ENCODE measurements around a stretch of chr3.

- PRO-cap, 6 experiments = no peak in any of the 6 experiments
- RAMPAGE, long total RNA, 2 experiments = no peak in any of the 2 experiments
- RRBS = no CpG with 5 or more reads among the region's 9 CpGs
Measured at GRCh38 chr3:15637242-15638069, 35.9 kb downstream of the BTD start.

- PRO-cap, 6 experiments = no peak in any of the 6 experiments
- RAMPAGE, long total RNA, 2 experiments = no peak in any of the 2 experiments
- RRBS = 1% methylated on average over 21 of the region's 36 CpGs
Measured at GRCh38 chr3:15858735-15859239, 61.0 kb upstream of the ANKRD28 start.

GRCh38 chr3:15982853-15983266 is 185.1 kb upstream of the ANKRD28 start:
- PRO-cap, 6 experiments = no peak in any of the 6 experiments
- RAMPAGE, long total RNA, 2 experiments = no peak in any of the 2 experiments
- RRBS = no CpG with 5 or more reads among the region's 5 CpGs

- PRO-cap, 6 experiments = peak in 4 of 6 experiments; most common plus-strand start chr3:16048946 (in 4)
- RAMPAGE, long total RNA, 2 experiments = no peak in any of the 2 experiments
- RRBS = no CpG with 5 or more reads among the region's 5 CpGs
Measured at GRCh38 chr3:16048486-16049101, 125.9 kb upstream of the GALNT15 start.

DNA sequence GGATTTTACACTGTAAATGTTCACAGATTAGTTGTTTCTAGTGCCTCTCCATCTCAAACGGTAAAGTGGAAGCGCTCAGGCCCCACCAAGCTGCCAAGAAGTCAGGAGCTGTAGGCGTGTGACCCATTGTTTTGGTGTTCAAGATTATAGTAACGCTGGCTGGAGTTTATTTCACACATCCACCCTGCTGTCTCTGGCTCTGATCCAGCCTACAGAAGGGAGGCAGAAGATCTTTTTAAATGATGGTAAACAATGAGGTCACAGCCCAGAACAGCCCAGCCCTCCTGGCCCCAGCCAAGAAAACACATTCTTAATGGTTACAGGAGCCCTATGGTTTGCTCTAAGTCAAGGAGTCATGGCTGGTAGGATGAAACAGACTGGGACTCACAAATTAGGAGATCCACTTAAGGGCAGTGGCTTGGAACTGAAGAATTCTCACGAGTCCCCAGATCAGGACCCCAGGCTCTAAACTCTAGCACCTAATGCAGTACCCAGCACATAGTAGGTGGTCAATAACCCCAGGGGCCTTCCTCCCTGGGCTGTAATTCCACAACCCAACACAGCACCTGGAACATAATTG is 25.6 kb upstream of the GALNT15 start:
- PRO-cap, 6 experiments = peak in 2 of 6 experiments; most common plus-strand start position 307 of the sequence (in 2); most common minus-strand start position 62 of the sequence (in 1)
- RAMPAGE, long total RNA, 2 experiments = no peak in any of the 2 experiments
- RRBS = no CpG with 5 or more reads among the region's 5 CpGs

GRCh38 chr3:16174987-16175560 is 594 bp downstream of the GALNT15 start:
- PRO-cap, 6 experiments = peak in 2 of 6 experiments; most common plus-strand start chr3:16175273 (in 1); most common minus-strand start chr3:16175234 (in 1)
- RAMPAGE, long total RNA, 2 experiments = no peak in any of the 2 experiments
- RRBS = no CpG with 5 or more reads among the region's 9 CpGs

GRCh38 chr3:16228793-16229075 is 36.0 kb downstream of the DPH3 start:
- PRO-cap, 6 experiments = no peak in any of the 6 experiments
- RAMPAGE, long total RNA, 2 experiments = no peak in any of the 2 experiments
- RRBS = no CpG with 5 or more reads among the region's 2 CpGs

DNA sequence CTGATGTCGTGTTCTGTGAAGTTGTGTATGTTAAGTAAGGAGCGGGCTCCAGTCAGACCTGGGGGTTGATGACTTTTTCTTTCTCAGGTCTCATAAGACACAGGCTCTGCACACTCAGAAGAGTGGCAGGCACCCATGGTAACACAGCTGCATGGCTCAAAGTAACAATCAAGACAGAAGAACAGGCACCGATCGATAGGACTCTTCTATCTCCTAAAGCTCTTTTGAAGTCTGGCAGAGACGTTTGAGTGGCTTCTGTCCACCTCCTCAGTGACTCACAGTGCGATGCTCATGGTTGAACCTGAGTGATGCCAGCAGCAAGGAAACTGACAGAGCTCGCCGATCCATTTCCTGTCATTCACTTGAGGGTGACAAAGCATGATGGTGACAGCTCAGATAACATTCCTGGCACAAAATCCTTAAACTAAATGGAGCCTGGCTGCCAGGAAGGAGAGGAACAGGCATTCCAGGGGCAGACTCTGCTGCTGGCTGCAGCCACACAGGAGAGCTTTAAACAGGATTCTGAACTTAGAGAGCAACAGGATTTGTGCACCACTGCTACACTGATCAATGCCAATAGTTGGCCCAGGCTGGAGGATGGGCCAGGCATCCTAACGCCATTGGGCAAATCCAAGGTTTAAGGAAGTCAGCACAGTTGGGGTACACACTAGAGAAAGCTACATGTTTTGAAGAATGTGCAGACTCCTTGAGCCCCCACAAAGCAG is 20.7 kb downstream of the DPH3 start:
- PRO-cap, 6 experiments = peak in 1 of 6 experiments; most common plus-strand start position 464 of the sequence (in 1); most common minus-strand start position 215 of the sequence (in 1)
- RAMPAGE, long total RNA, 2 experiments = no peak in any of the 2 experiments
- RRBS = no CpG with 5 or more reads among the region's 9 CpGs

DNA sequence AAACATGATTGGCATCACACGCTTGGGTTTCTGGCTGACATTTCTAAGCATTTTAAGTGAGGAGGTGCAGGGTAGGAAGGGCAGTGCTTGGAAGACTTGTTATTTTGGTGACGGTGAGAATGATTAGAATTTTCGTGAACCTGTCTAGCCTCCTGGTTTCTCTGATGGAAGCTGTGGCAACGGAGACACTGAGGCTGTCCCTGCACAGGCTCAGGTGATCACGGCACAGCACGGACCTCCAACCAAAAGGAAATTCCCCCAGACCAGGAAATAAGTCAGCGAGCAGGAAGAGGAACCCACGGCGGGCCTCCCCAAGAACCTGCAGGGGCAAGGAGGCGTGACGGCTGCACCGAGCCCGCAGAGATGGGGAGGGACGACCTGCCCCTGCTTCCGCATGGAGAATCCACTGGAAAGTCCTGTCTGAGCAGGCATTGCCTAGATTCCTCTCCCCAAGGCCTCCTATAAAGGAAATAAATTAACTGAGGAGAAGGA is 109.6 kb downstream of the OXNAD1 start:
- PRO-cap, 6 experiments = no peak in any of the 6 experiments
- RAMPAGE, long total RNA, 2 experiments = no peak in any of the 2 experiments
- RRBS = no CpG with 5 or more reads among the region's 15 CpGs

DNA sequence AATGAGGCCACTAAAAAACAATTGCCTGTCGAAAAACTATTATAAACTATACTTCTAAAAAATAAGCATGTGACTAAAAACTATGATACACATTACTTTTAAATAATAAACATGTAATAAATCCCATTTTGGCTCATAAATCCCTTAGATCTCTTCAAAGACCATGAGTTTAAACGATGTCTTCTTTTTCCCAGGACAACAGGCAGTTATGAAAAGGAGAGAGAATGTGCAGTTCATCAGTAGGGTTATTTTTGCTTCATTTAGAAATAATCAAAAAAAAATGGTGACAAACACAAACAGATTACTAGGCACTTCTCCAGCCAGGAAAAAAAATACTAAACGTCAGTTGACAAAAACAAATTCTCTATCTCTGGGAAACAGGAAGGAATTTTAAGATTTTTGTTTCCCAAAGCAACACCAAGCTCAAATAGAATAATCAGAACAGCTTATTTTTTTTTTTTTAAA is 95.2 kb downstream of the RFTN1 start:
- PRO-cap, 6 experiments = no peak in any of the 6 experiments
- RAMPAGE, long total RNA, 2 experiments = no peak in any of the 2 experiments
- RRBS = no CpG with 5 or more reads among the region's 3 CpGs

GRCh38 chr3:16468050-16468490 is 45.4 kb downstream of the RFTN1 start:
- PRO-cap, 6 experiments = no peak in any of the 6 experiments
- RAMPAGE, long total RNA, 2 experiments = no peak in any of the 2 experiments
- RRBS = no CpG with 5 or more reads among the region's 8 CpGs

DNA sequence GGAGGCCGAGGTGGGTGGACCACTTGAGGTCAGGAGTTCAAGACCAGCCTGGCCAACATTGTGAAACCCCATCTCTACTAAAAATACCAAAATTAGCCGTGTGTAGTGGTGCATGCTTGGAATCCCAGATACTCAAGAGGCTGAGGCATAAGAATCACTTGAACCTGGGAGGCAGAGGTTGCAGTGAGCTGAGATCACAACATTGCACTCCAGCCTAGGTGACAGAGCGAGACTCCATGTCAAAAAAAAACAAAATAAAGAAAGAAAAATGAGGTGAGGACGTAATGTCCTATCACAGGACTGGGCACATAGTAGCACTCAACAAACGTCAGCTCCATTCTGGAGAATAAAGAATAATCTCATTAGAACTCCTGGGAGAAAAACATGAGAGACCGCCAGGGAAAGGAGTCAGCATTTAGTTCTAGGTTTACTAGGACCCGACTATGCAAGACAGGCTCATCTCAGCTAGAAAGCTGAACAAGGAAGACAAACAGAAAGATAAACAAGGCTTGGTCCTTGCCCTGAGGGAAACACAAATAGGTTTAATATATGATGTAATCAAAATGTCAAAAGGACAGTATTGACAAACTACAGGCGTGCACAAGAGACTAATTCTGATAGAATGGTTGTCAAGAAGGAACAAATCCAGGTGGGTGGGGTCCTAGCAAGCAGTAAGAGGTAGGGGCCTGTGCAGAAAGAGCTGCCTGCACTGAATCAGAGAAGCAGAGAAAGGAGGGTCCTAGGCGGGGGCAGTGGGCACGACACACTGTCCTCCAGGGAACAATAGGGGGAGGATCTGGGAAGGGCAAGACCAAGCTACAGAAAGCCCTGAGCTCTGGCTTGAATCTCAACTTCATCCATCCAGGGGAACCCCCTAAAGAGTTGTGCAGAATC is 23.6 kb downstream of the RFTN1 start:
- PRO-cap, 6 experiments = no peak in any of the 6 experiments
- RAMPAGE, long total RNA, 2 experiments = no peak in any of the 2 experiments
- RRBS = no CpG with 5 or more reads among the region's 10 CpGs

DNA sequence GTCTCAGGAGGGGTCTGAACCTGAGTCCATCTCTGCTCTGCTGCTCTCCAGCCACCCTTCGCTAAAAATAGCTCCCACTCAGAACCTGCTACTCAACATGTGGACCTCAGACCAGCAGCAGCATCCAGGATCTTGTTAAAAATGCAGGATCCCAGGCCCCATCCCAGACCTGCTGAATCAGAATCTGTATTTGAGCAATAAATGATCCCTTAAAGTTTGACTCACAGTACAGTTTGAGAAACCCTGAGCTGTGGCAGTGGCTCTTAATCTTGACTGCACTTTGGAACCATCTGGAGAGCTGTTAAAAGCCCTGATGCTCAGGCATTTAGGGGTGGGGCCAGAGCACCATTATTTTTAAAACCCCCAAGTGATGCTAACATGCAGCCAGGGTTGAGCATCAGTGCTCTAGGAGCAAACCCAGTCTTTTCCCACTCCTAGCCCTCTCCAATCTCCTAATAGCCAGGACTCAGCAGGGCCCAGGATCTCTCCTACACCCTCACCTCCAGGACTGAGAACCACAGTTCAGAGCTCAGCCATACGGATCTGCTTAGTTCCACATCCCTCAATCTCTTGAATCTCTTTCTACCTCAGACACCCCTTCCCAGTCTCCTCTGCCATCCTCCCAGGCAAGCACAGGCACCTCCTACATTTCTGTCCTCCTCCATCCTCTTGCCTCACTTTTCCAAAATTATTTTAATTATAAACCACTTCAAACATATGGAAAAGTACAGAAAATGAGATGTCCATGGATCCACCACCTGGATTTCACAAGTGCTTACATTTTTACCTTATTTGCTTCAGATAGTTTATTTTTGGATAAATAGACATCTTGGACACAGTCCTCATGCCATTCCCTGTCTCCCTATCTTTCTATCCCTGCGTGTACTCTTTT is 10.1 kb downstream of the RFTN1 start:
- PRO-cap, 6 experiments = no peak in any of the 6 experiments
- RAMPAGE, long total RNA, 2 experiments = no peak in any of the 2 experiments
- RRBS = no CpG with 5 or more reads among the region's 3 CpGs

- PRO-cap, 6 experiments = peak in 3 of 6 experiments; most common plus-strand start chr3:16516136 (in 2); most common minus-strand start chr3:16515963 (in 2)
- RAMPAGE, long total RNA, 2 experiments = no peak in any of the 2 experiments
- RRBS = no CpG with 5 or more reads among the region's 11 CpGs
Measured at GRCh38 chr3:16515652-16516418, 2.3 kb upstream of the RFTN1 start.

DNA sequence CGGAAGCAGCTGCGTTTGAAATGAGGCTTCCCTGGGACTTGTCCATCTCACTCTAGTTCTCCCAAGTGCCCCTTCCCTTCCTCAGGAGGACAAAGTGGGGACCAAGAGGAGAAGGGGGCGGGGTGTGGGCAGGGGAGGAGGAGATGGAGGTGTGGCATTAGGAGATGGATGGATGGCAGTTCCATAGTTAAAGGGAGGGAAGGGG is 58.6 kb upstream of the DAZL start:
- PRO-cap, 6 experiments = no peak in any of the 6 experiments
- RAMPAGE, long total RNA, 2 experiments = no peak in any of the 2 experiments
- RRBS = no CpG with 5 or more reads among the region's 3 CpGs

- PRO-cap, 6 experiments = peak in 3 of 6 experiments; most common plus-strand start chr3:16837855 (in 3)
- RAMPAGE, long total RNA, 2 experiments = start-site peak on the plus strand in 2 of 2 experiments, at chr3:16837798-16837870 at its widest, 30 to 34 reads per replicate
- RRBS = no CpG with 5 or more reads among the region's 12 CpGs
Measured at GRCh38 chr3:16837466-16838136, 47.2 kb upstream of the PLCL2 start.

DNA sequence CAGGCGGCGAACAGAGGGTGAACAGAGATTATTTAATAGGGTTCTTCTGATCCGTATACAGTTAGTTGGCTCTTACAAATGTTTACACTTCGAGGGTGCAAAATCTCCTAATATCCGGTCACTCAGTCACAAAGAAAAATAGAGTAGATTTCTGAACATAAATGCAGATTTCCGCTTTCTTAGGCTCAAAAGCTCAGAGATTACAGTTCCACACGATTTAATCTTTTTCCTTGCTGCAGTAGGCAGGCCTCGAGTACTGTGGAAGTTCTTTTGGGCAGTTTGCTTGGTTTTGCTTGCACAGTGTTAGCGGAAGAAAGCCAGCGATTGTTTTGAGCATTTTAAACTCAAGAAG is 990 bp downstream of the PLCL2 start:
- PRO-cap, 6 experiments = no peak in any of the 6 experiments
- RAMPAGE, long total RNA, 2 experiments = no peak in any of the 2 experiments
- RRBS = no CpG with 5 or more reads among the region's 10 CpGs

GRCh38 chr3:17493192-17494049 is 249.0 kb downstream of the TBC1D5 start:
- PRO-cap, 6 experiments = no peak in any of the 6 experiments
- RAMPAGE, long total RNA, 2 experiments = no peak in any of the 2 experiments
- RRBS = no CpG with 5 or more reads among the region's 6 CpGs

GRCh38 chr3:17749847-17750363 is 7.5 kb upstream of the TBC1D5 start:
- PRO-cap, 6 experiments = no peak in any of the 6 experiments
- RAMPAGE, long total RNA, 2 experiments = no peak in any of the 2 experiments
- RRBS = no CpG with 5 or more reads among the region's 2 CpGs

DNA sequence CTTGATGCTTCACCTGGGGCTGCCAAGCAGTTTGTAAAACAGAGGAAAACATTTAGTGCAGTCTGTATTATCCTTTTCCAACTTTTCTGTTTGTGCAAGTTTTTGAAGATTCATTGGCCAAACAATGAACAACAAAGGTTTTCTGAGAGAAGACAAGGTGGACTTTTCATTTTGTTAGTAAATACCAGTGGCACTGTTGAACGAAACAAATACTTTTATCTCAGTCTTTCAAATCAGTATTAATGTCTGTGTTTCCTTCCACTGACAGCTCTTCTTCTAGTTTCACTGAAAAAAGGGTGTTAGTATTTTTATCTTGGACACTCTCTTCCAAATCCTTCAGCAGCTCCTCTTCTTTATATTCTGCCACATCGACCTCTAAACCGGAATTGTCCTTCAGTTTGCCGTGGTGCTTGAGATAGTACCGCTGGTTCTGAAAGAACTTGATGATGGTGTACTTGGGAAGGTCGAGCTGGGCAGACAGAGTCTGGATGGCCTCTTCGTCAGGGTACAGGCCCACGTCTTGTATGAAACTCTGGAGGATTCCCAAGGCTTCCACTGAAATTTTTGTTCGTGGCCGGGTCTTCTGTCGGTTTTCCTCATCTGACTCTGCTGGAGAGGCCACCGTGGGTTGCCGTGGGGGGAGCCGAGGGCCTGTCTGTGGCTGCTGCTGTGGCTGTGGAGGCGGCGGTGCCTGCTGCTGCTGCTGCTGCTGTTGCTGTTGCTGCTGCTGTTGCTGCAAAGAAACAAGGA is 76.0 kb downstream of the SATB1 start:
- PRO-cap, 6 experiments = no peak in any of the 6 experiments
- RAMPAGE, long total RNA, 2 experiments = no peak in any of the 2 experiments
- RRBS = no CpG with 5 or more reads among the region's 16 CpGs

Data from heart left ventricle (tissue), 7 donors.